ENCODE data around the gene MAP4K4.

DNA sequence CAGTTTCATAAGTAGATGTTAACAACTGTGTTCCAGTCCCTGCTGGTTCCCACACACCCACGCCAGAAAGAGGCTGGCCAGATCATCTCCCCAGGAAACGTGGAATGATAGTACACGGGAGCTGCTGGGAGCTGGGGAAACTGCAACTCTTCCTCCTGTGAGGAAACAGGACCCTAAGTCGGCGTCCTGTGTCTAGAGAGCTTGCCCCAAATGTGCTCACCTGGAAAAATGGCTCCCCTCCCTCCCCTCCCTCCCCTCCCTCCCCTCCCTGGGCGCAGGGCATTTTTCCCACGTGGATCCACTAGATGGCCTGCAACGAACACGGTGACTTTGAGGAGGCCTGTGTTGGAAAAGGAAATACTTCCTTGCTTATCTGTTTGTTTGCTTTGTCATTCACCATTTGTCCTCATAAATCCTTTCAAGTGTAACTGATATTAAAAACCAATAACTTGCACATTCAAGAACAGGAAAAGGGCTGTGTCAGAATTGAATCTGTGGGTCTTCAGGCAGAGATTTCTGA is 43.9 kb upstream of the RFX8 start:
- PRO-cap, 2 experiments: no peak in any of the 2 experiments

- PRO-cap, 2 experiments: peak in 2 of 2 experiments; most common plus-strand start chr2:101697340 (in 2); most common minus-strand start chr2:101697441 (in 2)
These were observed at the start of gene MAP4K4 for GRCh38 chr2:101697294-101698373. Gene MAP4K4, plus strand, starts transcription at chr2:101697707.

DNA sequence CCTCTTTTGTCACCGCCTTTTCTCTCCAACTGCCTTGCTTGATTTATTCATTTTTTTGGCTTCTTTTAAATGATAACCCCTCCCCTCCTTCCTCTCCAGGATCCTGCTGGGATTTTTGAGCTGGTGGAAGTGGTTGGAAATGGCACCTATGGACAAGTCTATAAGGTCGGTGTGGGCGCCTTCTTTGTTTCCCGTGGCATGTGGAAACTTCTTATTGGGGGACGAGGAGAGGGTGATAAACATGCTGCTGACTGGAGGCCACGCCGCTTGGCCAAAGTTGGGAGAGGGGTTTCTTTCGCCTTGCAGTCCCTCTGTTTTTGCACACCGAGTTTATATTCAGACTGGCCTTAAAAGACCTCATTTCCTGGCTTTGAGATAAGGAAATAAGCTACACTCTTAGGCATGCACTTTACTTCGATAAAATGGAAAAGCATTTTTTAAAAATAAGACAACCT is 894 bp downstream of the MAP4K4 start:
- PRO-cap, 2 experiments: no peak in any of the 2 experiments

- PRO-cap, 2 experiments: no peak in any of the 2 experiments
These were observed 44.5 kb downstream of the MAP4K4 start for GRCh38 chr2:101741875-101742593.

- PRO-cap, 2 experiments: no peak in any of the 2 experiments
These were observed 2.0 kb upstream of the IL1R2 start for GRCh38 chr2:101989795-101990142.

DNA sequence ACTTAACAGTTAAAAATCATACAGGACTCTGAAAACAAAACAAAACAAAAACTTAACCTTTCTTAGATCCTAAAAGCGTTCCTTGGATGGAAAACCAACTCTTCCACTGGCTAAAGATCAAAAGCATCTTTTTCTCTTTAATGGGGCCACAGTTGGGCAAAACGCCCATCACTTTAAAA is 340 bp upstream of the IL1R2 start:
- PRO-cap, 2 experiments: no peak in any of the 2 experiments

- PRO-cap, 2 experiments: no peak in any of the 2 experiments
These were observed 19.3 kb downstream of the IL1R2 start for GRCh38 chr2:102010930-102011625.

GRCh38 chr2:102046070-102046616 is 54.4 kb downstream of the IL1R2 start:
- PRO-cap, 2 experiments: no peak in any of the 2 experiments

DNA sequence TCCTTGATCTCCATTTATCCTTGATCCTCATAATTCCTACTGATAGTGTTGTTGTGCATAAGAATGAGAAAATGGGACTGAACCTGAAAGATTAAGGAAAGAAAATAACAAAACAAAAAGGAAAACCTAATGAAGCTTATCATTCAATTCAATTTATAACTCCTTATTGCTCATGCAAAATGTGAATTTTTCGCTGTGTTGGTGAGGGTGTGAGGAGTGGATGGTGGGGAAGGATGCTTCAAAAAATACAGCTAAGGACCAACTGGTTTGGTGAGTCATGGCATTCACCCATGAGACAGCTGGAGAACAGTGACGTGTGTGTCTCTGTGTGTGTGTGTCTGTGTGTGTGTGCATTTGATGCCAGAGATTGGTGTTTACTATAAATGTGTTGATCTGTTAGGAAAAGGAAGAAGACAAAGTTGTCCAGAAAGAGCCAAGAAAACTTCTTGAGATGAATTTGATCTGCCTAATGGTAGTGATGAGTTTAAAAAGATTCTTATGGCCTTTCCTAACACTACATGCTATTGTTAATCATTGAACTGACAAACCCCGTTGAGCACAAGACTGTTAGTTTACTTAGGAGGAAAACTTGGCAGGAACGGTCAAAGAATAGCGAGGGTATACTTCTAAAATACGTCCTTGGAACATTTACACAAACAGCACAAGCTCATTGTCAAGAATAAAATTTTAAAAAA is 36.5 kb upstream of the IL1R1 start:
- PRO-cap, 2 experiments: no peak in any of the 2 experiments

DNA sequence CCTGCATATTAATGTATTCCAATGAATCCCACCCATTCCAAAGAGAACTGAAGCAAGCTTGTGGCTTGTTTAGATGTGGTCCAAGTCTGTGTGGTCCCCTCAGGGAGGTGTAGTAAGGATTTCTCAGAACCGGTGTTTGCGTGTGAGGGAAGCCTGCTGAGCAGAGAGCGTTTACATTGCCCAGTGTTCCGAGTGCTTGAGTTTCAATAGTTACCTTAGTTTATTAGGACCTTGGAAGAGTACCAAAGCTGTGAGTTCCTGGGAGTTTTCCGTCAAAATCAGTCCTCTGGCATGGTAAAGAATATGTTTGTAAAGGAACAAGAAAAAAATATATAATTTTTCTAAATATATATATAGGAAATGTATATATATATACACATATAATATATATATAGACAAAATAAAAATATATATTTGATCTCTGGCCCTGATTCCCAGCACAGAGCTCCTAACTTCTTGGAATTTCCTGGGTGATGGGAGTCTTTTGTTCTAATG is 24.9 kb upstream of the IL1R1 start:
- PRO-cap, 2 experiments: no peak in any of the 2 experiments

GRCh38 chr2:102151417-102152034 is 9.0 kb downstream of the IL1R1 start:
- PRO-cap, 2 experiments: no peak in any of the 2 experiments

- PRO-cap, 2 experiments: no peak in any of the 2 experiments
These were observed 2.9 kb downstream of the IL18R1 start for GRCh38 chr2:102358447-102358975.

GRCh38 chr2:102366595-102367065 is 11.0 kb downstream of the IL18R1 start:
- PRO-cap, 2 experiments: peak in 2 of 2 experiments; most common plus-strand start chr2:102366937 (in 1); most common minus-strand start chr2:102366822 (in 2)

- PRO-cap, 2 experiments: no peak in any of the 2 experiments
These were observed 12.1 kb downstream of the IL18R1 start for GRCh38 chr2:102367761-102368026.

GRCh38 chr2:102618468-102618964 is 837 bp upstream of the SLC9A2 start:
- PRO-cap, 2 experiments: no peak in any of the 2 experiments

GRCh38 chr2:102636366-102637250 is 17.3 kb downstream of the SLC9A2 start:
- PRO-cap, 2 experiments: no peak in any of the 2 experiments

DNA sequence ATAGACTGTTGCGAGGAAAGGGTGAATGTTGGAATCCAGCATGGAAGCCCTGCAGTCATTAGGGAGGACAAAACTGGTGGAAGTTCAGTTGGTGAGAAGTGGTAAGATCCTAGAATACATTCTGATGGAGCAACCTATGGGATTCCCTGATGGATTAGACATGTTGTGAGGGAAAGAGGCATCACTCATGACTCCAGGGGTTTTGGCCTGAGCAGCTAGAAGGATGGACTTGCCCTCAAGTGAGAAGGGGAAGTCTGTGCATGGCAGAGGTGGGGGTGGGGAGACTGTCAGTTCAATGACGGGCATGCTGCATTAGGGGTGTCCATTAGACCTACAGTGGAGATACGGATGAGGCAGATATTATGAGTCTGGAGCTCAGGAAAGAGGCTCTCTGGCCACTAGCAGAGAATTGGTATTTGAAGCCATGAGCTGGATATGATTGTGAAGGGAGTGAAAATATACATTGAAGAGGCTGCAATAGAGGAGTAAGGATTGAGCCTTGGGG is 51.2 kb downstream of the MFSD9 start:
- PRO-cap, 2 experiments: no peak in any of the 2 experiments

DNA sequence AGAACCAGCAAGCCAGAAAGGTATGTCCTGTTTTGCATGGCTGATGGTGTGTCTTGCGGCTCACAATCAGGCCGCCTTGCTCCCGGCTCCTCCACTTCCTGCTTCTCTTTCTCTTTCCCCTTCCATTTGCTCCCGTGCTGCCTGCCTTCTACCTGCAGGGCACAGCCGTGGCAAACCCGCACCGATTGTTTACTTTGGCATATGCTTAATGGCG is 419.5 kb upstream of the POU3F3 start:
- PRO-cap, 2 experiments: no peak in any of the 2 experiments

DNA sequence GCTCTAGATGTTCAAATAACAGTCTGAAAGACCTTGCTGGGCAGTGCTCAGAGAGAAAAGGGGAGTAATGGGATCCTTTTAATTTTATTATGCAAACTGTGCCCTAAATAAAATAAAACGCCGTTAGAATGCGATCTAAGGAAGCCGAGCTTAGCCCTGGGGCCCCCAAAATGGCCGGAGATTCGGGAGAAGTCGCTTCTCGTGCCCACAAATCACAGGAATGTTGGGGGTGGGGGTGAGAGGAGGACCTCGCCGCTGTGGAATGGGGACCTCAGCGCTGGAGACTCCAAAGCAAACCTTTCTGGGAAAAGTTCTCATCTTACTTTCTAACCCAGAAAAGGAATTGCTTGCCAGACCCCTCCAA is 8.3 kb upstream of the POU3F3 start:
- PRO-cap, 2 experiments: no peak in any of the 2 experiments

- PRO-cap, 2 experiments: no peak in any of the 2 experiments
These were observed 61.6 kb downstream of the MRPS9 start for GRCh38 chr2:105099300-105100046.